ENCODE measurements around a stretch of chr13.

GRCh38 chr13:110398171-110398850 lies 91.2 kb downstream of the COL4A2 start:
- RRBS = no CpG with 5 or more reads among the region's 8 CpGs

DNA sequence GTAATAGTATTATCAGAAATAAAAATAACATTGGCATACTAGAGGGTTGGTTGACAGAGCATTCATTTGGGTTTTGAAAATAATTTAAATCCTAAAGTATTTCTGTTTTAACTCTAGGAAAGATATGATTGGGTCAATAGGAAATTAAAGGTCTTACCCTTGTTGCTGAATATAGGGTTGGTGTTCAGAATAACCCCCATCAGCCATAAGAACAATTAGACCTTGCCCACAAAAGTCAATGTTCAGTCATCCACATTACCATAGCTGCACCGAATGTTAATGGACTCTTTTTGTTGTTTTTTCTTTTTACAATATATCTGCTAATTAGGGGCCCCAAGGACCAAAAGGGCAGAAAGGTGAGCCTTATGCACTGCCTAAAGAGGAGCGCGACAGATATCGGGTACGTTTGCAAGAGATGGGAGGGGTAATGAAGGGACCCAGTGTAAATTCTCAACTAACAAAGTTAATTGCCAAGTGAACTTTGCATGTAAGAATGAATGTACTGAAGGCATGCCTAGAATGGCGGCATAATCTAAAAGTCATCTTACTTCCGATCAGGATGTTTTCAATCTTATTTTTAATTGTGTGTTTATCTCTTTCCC lies 122.6 kb downstream of the COL4A2 start:
- RRBS = no CpG with 5 or more reads among the region's 7 CpGs

DNA sequence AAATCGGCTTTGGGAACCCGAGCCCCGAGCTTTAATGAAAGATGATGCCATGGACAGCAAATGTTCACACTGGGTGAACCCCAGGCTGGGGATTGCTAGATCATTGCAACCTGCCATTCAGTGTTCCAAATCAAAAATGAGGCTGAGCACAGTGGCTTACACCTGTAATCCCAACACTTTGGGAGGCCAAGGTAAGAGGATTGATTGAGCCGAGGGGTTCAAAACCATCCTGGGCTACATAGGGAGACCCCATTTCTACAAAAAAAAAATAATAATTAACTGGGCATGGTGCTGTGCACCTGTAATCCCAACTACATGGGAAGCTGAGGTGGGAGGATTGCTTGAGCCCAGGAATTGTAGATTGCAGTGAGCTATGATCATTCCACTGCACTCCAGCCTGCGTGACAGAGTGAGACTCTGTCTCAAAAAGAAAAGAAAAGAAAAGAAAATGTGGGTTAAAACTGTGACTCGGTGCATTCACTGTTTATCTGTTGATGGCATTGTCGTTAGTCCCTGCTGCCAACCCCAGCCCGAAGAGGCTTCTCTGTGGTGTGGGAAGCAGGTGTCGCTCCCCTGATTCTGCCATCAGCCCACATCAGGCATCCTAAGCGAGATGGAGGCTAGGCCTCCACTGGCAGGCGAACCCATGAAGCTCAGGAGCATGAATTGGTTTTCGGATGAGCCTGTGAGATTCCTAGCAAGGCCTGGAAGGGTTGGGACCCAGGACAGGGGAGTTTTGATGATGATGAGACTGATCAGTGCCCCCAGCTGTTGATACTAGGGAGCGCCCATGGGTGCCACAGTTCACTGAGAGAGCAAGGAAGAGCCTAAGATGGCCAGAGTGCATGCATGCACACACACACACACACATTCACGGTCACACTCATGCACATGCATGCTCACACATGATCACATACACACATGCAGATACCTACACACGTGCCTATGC lies 87.5 kb downstream of the RAB20 start:
- RRBS = no CpG with 5 or more reads among the region's 15 CpGs

DNA sequence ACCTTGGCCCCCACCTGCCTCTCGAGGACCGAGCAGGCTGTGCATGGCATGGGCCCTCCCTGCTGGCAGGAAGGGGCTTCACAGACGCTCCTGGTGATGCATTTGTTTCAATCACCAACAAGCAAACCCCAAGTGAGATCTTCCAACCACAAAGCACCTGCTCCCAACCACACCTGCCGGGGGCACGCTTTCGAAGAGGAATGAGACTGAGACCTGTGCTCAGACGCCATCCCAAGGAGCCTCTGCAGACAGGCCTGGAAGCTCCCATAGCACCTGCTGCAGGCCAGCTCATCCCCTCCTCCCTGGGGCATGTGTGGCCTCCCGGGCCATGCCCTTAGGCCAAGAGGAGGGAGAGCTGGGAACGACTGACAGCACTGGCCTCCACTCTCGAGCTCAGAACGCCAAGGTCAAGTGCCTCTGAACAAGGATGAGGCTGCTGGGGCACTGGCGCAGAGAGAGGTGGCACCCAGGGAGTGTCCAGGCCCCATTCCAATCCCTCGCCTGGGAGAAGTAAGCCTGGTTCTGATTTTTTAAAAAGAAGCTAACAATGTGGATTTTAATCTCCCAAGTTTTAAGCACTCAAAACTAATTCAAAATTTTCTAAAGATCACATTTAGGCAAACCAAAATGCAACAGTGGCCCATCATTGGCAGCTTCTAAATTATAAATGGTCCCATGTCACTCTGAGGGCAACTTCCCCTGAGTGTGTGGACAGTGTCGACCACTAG lies 35.5 kb downstream of the RAB20 start:
- RRBS = no CpG with 5 or more reads among the region's 14 CpGs

DNA sequence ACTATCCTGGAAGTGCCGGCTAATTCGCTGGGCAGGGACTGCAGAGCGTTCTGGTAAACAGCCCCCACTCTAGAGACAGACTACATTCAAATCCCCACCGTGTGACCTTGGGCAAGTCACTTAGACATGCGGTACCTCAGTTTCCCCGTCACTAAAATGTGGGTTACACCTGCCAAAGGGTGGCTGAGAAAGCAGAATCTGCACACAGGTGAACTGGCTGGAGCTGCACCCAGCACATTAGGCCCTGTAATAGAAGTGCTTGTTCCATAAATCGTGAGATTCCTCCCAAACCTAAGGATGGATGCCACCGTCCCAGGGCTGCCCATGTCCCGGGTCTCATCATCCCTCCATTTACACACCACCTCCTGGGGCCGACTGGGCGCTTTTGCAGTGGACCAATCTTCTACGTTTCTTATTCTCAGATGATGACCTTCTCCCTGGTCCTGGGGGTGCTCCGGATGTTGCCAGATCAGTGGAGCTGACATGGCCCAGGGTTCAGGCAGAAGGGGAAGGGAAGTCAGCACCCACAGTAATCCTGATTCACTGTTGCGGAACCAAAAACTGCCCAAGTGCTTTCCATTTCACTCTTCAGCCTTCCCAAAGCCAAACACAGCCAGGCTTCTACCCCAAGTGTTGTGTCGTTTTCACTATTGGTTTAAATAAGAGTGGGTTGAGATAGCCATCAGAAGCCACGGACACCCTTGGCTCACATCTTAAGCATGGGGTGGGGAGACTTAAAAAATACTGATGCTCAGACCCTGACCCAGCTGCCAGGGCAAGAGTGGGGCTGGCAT lies 29.9 kb downstream of the RAB20 start:
- RRBS = no CpG with 5 or more reads among the region's 16 CpGs

DNA sequence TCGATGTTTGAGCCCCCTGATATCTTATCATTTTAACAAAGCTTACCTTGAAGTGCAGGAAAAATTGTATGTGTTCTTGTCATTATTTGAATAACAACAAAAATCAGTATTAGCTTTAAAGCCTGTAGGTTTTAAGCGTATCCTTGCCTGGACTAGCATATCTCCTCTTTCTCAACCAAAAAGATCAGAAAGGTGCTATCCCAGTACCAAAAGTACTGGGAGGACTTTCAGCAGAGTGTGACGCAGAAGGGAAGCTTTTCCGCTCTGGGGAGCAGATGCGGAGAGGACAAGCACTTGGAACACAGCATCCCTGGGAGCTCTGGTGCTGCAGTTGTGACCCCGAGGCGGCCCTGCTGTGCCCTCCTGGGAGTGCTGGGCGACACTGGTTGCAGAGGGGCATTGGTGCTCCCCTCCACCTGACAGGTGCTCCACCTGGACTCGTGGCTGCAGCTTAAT lies 3.3 kb downstream of the NAXD start:
- RRBS = no CpG with 5 or more reads among the region's 9 CpGs

GRCh38 chr13:110632205-110632912 lies 17.0 kb downstream of the NAXD start:
- RRBS = no CpG with 5 or more reads among the region's 21 CpGs

GRCh38 chr13:110643975-110644747 lies 28.8 kb downstream of the NAXD start:
- RRBS = no CpG with 5 or more reads among the region's 13 CpGs

GRCh38 chr13:110675906-110676532 lies 29.9 kb downstream of the CARS2 start:
- RRBS = no CpG with 5 or more reads among the region's 22 CpGs

DNA sequence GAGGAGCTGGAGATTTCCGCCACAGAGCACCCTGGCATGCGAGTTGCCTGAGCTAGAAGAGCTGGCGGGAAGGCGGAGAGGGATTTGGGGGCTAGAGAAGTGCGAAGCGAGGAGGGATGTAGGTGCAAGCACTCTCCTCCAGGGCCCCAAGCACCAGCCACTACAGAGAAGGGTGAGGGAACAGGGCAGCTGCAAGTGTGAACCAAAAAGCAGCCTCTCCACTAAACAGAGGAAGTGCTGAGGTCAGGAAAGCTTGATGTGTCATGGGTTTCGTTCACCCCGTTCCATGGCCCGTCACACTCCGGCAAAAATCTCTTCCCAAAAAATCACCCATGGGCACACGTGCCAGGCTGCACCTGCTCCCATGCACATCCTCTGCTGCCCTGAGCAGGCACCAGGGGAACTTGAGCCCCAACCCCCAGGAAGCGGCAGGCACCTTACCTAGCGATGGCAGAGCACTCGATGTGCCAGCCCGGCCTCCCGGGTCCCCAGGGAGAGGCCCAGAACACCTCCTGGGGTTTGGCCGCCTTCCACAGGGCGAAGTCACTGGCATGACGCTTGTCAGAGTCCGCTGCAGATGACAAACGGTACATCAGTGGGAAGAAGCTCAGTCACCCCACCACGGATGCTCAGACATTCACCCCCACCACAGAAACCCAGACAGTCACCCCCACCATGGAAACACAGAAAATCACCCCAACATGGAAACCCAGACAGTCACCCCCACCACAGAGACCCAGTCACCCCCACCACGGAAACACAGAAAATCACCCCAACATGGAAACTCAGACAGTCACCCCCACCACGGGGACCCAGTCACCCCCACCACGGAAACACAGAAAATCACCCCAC lies 29.2 kb downstream of the CARS2 start:
- RRBS = no CpG with 5 or more reads among the region's 25 CpGs

DNA sequence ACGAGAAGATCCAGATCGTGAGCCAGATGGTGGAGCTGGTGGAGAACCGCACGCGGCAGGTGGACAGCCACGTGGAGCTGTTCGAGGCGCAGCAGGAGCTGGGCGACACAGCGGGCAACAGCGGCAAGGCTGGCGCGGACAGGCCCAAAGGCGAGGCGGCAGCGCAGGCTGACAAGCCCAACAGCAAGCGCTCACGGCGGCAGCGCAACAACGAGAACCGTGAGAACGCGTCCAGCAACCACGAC lies 5.8 kb downstream of the ING1 start:
- RRBS = no CpG with 5 or more reads among the region's 25 CpGs

DNA sequence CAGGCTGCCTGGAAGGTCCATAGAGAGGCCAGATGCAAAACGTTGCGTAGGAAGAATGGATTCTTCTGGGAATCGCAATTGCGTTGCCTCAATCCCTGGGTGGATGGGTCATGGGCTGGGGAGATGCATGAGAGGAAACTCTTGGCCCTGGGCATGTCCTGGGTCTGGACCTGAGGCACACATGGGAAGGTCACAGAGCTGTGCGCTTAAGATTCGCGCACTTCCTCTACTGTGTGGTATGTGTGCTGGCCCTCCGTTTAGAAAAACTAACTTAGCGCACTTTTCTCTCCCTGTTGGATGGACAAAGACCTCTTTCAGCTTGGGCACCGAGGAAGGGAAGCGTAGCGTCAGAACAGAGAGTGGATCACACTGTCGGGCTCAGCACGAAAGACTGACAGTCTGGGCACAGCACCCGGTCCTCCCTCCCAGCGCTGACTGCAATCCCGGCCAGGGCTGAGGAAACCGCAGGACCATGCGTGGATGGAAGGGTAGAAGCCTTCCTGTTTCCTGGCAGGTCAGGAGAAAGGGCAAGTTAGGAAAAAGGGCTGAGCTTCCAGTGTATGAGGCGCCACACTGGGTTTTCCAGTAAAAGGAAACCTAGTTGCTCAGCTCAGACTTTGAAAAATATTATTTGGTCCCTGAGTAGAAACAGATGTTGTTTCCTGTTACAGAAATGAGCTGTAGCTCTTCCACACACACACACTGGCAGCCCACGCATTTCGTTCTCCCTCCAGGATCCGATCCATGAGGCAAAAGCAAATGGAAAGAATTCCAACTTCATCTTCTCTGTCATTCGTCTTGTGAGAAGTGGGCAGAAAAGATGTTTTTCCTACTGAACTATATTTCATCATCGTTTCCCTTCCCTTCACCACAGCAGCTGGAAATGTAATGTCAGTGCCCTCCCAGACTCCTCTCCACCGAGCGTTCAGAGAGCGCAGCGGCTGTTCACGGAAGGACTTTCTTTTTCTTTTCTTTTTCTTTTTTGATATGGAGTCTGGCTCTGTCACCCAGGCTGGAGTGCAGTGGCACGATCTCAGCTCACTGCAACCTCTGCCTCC lies 86.1 kb downstream of the ING1 start:
- RRBS = no CpG with 5 or more reads among the region's 31 CpGs

DNA sequence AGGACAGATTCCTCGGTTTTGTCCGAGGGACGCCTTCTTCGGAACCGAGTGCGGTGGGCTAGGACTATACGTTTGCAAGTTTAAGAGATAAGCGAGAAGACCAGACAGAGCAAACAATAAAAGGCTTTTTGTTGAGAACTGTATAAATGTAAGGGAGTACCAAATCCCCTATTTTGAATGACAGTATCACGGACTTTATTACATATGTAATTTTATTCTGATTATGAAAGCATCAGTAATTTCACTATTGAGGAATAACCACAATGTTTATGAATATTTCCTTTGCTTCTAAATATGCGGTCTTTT lies 1.1 kb upstream of the ANKRD10 start:
- RRBS = no CpG with 5 or more reads among the region's 10 CpGs

DNA sequence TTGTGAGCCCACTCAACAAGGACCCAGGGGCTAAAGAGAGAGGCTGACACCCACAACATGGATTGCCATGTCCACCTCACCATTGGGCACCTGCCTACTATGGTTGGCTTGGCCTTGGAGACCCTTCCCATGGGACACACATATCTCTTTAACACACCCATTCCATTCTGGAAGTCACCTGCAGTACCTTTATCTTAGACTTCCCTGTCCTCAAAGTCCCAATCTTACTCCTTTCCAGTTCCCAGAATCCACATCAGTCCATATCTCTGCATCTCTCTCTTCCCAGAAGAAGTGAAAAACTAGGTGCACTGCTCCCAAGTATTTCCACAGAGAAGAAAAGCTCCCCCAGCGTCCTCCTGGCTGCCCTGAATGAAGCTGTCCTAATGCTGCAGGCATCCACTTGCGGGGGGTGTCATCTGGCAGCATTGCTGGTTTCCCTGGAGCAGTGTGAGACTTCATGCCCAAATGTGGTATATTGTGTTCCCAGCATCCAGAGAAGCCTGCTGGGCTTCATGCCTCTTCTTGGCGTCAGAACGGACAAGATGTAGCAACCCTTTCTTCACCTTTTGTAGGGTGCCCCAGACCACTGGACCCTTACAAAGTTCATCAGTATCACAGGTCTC lies 33.0 kb upstream of the ARHGEF7 start:
- RRBS = no CpG with 5 or more reads among the region's 4 CpGs

DNA sequence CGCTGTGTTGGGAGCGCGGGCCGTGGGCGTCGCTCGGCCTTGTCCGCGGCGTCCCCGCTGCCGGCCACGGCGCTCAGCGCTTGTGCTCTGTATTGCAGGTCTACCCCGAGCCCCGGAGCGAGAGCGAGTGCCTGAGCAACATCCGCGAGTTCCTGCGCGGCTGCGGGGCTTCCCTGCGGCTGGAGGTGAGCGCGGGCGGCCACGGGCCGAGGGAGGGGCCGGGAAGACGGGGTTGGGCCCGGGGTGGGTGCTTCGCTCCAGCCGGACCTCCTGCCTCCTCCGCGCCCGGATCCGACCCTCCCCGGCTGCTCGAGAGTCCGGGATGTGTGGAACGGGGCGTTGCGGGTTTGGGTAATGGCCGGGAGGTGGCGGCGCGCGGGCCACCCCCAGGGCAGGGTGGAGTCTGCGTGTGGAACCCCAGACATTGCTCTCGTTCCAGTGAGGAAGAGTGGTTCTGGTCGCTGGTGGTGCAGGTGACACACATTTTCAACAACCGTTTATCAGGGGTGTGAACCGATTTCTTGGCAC lies 38.8 kb downstream of the ARHGEF7 start:
- RRBS = 2% methylated on average over 10 of the region's 55 CpGs

GRCh38 chr13:111166906-111167704 lies 52.0 kb downstream of the ARHGEF7 start:
- RRBS = no CpG with 5 or more reads among the region's 12 CpGs

DNA sequence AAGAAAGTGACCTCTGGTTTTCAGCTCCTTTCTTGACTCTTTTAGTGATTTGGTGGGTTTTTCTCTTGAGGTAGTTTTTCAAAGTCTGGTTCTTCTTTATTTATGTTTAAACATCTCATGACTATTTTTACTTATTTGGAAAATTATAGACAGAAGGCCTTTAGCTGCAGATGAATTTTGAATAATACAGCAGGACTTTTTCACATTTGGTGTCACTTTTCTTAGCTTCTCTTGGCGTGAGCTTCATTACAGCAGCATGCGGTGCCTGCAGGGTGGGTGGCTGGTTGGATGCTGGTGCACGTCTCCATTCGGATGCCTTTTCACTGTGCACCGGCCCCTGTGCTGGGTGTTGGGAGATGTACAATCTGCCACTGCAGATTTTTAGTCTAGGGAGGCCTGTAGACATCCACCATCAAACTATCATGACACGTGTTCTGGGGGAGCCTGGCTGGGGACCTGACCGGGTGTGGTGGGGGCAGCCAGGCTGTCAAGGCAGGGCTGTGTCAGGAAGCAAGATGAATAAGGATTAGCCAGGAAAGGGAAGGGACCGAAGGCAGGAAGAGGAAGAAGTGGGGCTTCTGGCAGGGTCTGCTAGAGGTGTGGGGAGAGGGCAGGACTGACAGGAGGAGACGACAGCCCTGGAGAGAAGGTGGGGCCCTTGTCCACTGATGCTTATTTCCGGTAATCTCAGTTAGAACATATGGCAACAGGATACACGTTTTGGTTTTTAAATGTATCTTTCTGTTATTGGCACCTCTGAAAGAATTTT lies 88.7 kb downstream of the ARHGEF7 start:
- RRBS = no CpG with 5 or more reads among the region's 11 CpGs

DNA sequence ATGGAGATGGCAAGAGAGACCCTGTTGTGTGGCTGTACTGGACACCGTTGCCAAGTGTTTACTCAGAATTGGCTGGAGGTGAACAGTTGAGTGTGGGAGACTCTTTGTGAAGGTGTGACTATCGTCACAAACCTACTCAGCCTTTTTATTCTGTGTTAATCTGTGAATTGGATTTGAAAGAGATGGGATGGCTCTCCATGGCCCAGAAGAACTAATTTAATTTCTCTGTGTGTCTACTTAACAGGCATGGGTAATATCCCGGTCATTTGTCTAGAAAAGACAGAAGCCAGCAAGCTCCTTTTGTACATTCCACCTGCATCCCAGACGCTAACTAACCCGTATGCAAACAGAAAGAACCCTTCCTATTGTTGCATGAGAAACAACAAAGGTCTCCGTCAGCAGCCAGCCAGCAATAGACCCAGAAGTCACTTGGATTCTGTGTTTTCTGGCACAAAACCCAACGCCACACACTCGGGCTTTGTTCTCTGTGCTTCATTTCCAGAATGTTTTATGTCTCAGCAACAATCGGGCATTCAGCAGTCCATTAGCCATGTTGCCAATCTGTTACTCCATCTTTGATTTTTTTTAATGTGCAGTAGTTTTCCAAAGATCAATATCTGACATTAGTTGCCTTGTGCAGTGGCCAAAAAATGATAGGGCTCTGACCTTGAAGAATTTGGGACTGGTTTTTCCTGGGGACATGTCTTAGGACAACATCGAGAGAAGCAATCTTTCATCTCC lies 130.4 kb downstream of the TEX29 start:
- RRBS = no CpG with 5 or more reads among the region's 10 CpGs

GRCh38 chr13:111483272-111483803 lies 162.9 kb downstream of the TEX29 start:
- RRBS = 75% methylated on average over 5 of the region's 10 CpGs

- RRBS = no CpG with 5 or more reads among the region's 18 CpGs
These were observed 222.6 kb upstream of the SOX1 start for GRCh38 chr13:111844431-111844731.

Data from cardiac fibroblast (primary cell).